ENCODE data around the gene THBS2.

DNA sequence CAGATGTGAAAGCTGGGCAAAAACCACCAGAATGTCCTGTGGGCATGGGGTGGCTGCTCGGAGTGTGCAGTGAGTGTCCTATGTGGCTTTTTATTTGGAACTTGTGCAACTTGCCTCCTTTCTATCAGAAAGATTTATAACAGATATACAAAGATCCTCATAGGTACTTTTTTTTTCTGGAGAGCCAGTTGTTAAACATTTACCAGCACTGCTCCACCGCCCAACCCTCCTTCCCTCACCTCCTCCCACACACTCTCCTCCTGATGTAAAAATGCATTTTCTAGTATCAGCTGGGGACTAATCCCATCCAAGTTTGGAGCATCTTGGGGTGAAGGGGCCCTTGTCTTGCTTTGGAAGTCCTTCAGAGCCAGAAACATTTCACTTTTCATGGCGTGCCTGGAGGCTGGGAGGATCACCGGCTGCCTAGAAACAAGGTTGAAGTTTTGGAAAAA lies 165.3 kb upstream of the AFDN start:
- PRO-cap, result no peak

DNA sequence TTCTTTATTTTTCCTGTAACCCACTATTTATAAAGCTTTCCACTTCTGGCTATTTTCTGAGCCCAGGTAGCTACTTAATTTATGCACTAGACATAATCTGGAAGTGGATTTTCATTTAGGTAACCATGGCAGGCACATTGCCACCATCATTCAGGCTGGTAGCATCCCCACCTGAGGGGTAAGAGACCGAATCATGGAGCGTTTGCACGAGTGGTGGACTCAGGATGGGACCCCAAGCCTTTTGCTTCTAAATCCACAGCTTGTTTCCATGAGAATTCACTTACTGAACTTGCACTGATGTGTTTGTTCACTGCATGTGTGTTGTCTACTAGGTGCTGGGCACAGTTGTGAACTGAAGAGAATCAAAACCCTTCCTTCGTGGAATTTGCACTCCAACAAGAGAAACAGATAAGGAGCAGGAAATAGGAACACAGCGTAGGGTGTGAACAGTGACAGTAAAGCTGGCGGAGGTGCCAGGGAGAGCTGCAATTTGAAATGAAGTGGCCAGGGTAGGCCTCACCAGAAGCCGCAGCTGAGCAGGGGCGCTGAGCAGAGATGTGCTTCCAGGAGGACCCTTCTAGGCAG lies 115.1 kb upstream of the AFDN start:
- PRO-cap, result no peak

GRCh38 chr6:167746892-167747403 lies 79.8 kb upstream of the AFDN start:
- PRO-cap, result no peak

GRCh38 chr6:167761165-167761748 lies 65.5 kb upstream of the AFDN start:
- PRO-cap, result no peak

GRCh38 chr6:167815697-167816243 lies 10.9 kb upstream of the AFDN start:
- PRO-cap, result no peak

- PRO-cap, result bidirectional peak, plus-strand start at chr6:167825590, minus-strand start at chr6:167825532; bidirectional peak, plus-strand start at chr6:167825807, minus-strand start at chr6:167825842; bidirectional peak, plus-strand start at chr6:167825925, minus-strand start at chr6:167825881
These were observed 1.1 kb upstream of the AFDN start for GRCh38 chr6:167825370-167826213.

GRCh38 chr6:167962583-167963206 lies 34.8 kb upstream of the KIF25 start:
- PRO-cap, result no peak

GRCh38 chr6:167970169-167971251 lies 27.0 kb upstream of the KIF25 start:
- PRO-cap, result no peak

DNA sequence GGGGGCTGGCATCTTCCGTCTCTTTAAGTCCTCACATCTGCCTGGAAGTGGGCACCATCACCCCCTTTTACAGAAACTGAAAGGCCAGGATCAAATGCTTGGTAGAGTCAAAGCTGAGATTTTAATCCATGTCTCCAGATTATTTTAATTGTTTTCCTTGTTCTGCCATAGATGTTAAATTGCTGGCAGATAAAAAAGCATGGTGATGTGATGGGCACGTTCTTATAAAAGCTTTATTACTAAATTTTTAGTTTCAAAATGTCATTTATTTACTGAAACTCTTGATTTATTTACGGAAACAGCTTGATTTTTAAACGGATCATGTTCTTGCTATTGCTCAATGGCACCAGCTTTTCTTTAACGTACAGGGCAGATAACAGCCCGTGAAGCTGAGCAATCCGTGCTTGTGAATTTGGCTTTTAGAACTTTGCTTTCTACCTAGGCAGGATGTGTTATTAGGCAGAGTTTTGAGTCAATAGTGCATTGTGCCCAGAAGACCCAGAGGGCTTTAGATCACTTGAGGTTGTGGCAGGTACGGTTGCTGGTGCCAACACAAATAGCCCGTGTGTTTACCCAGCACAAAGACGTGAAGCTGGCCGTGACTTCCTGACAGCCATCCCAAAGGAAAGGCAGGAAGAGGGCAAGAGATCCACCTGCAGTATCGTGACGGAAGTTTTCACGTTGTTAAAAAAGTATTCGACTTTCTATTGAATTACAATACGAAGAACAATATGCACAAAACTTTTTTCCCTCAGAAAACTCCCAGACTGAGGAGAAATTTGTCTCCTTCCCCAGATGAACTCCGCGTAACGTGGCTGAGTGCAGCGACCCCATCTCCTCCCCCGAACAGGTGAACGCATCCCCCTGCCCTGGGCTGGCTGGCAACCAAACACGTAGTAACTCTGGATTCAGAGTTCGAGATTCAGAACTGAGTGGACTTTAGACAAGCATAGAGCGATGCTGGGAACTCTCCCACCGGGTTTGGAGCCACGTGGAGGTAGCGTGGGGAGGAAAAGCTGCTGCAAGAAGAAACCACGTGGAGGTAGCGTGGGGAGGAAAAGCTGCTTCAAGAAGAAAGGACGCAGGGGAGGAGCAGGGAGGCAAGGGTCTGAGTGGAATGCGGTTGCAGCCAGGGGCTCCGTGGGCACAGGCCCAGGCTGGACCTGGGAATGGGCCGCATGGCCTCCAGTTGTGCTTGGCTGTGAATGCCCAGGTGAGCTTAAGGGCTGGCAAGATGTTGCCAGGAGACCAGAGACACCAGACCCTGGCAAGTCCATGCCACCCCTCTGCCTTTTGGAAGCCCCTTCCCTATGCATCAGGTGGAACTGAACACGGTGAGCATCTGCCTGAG lies 117.6 kb upstream of the FRMD1 start:
- PRO-cap, result no peak

DNA sequence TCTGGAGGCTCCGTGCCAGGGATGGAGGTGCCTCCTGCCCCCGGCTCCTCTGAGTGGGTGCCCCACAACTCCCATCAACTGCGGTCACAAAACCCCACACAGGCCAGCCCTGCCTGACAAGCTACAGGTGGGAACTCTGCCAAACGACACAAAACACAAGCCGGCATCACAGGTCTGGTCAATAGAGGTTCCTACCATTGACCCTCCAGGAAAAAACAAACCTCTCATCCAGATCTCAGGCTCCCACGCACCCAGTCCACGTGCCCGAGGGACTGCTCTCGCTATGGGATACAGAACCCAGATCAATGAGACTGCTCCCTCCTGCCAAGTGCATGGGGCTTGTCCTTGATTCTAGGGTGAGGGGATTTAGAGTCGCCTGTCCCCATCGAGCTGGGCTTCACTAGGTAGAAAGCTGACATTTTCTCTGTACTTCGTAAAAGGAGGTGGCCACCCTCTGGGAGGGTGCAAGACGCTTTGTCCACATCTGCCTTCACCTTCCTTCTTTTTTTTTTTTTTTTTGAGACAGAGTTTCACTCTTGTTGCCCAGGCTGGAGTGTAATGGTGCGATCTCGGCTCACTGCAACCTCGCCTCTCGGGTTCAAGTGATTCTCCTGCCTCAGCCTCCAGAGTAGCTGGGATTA lies 48.7 kb downstream of the DACT2 start:
- PRO-cap, result no peak

DNA sequence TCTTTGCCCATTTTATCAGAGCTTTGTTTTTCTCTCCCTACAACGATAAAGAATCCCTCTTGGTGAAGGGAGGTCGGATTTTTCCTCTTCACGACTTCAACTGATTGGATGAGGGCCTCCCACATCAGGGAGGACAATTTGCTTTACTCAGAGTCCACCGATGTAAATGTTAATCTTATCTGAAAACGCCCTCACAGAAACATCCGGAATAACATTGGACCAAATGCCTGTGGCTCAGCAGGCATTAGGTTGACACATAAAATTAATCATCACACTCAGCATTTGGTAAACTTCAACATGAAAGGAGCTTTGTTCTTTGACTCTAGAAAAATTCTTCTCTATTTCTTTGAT lies 7.3 kb upstream of the DACT2 start:
- PRO-cap, result no peak

- PRO-cap, result no peak
These were observed 57.9 kb upstream of the DACT2 start for GRCh38 chr6:168377074-168378185.

GRCh38 chr6:168441619-168442604 lies 928 bp downstream of the SMOC2 start:
- PRO-cap, result no peak

GRCh38 chr6:168451067-168451324 lies 10.0 kb downstream of the SMOC2 start:
- PRO-cap, result no peak

- PRO-cap, result no peak
These were observed 366.6 kb downstream of the THBS2 start for GRCh38 chr6:168887010-168887389.

GRCh38 chr6:169212723-169213743 lies 40.6 kb downstream of the THBS2 start:
- PRO-cap, result bidirectional peak, plus-strand start at chr6:169213236, minus-strand start at chr6:169213067

DNA sequence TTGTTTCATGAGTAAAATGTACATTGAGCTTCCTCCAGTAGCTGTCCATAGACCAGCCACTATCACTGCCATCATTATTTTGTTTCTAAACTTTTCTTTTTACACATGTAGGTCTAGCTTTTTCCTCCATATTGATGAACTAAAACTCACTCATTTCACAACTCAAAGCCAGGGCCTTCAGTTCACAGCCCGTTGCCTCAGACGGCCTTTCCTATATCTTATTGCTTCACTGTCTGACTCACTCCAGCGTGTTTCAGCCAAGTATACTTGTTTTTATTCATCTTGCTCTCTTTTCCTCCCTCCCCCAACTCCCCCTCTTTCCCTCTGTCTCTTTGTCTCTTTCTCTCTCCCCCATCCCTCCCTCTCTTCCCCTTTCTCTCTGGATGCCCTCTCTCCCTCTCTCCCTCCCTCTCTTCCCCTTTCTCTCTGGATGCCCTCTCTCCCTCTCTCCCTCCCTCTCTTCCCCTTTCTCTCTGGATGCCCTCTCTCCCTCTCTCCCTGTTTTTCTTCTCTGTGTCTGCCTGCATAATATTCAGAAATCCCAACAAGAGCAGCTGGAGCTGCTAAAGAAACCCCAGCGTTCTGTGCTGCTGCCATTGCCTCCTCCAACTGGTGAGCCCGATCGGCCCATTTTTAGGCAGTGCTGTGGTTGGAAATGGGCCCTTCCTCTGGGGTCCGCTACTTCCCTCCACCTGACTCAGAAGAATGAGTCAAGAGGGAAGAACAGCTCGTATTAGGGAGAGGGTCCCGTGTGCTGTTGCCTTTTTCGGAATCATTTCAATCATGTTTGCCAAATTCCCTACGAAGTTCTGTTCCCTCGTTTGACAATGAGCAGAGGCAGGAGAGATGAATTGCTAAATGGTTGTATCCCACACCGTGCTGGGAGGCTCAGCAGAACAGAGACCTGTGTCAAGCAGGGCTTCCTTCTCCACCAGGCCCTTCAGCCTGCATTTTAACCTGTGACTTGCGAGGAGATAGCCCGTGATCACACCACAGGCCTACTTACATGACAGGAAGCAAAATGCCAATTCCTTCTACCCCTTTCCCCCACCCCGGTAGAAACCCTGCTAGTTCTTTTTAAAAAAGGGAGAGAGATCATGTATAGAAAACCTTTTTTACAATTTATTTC lies 38.6 kb downstream of the THBS2 start:
- PRO-cap, result no peak

DNA sequence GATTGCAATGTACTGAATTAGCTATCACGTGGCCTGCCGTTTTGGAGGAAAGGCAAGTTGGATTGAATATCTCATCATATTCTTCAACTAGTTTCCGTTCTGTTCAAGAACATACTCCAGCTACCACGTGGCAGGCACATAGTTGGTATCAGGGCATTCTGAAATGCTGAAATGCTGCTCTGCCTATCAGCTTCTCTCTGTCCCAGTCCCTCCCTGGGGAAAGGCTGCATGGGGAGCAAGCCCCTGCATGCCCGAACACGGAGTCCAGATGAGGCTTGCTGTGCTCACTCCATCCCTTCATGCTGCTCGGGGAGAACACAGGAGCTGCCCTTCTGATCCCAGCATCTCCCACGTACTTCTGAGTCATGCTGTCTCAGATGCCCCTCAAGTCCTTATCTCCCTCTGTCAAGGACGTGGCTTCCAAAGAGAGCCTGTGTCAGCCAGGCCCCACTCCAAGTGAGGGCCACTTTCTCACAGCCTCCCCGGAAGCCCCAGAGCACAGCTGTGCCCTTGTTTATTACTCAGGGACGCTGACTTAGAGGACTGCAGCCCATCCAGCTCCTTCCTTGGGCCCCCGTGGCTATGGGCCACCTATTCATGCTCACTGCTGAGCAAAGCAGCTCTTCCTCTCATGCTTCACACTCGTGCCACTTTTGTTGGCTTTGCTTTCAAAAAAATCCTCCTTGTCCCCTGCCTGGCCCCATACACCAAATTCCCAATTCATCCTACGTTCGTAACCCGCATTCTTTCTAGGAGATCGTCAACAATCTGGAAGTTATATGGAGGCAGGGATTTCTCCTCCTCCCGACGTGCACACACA lies 29.3 kb downstream of the THBS2 start:
- PRO-cap, result no peak

DNA sequence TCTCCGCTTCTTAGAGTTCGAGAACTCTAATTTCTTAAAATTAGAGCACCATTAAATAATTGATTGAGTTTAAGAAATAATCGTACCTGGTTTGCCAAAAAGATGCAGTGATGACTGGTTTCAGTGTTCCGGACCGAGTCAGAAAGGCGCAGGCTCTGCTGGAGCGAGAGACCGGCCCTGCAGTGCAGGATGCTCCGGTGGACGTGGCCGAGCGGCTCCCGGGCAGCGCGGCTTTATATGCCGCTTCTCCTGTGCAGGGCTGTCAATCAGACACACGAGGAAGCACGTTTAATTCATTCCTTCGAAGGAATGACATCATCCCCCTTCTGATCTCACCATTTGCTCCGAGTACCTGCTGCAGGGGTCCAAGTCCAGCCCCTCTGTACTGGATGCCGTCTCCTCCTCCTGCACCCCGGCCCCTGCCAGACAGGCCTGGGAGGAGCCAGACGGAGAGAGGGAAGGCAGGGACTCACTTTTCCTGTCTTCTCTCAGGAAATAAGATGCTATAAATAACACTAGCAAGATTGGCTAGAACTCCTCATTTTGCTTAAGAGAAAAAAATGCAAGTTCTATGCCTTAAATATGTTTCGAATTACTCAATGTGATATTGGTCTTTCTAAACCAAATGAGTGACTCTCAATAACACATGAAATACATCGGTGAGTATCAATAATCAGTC lies at the start of gene THBS2:
TSS of gene THBS2 (minus strand) at position 209 of the 679 bp plus-strand sequence.
- PRO-cap, result bidirectional peak, plus-strand start at position 328 of the sequence, minus-strand start at position 209 of the sequence

GRCh38 chr6:169320160-169320525 lies 66.5 kb upstream of the THBS2 start:
- PRO-cap, result no peak